Heart (tissue), 3 donors: ENCODE measurements around a stretch of chr2.

- RAMPAGE, long total RNA, 2 experiments = no peak in any of the 2 experiments
These were observed 110.4 kb upstream of the PKDCC start for GRCh38 chr2:41937361-41937968.

DNA sequence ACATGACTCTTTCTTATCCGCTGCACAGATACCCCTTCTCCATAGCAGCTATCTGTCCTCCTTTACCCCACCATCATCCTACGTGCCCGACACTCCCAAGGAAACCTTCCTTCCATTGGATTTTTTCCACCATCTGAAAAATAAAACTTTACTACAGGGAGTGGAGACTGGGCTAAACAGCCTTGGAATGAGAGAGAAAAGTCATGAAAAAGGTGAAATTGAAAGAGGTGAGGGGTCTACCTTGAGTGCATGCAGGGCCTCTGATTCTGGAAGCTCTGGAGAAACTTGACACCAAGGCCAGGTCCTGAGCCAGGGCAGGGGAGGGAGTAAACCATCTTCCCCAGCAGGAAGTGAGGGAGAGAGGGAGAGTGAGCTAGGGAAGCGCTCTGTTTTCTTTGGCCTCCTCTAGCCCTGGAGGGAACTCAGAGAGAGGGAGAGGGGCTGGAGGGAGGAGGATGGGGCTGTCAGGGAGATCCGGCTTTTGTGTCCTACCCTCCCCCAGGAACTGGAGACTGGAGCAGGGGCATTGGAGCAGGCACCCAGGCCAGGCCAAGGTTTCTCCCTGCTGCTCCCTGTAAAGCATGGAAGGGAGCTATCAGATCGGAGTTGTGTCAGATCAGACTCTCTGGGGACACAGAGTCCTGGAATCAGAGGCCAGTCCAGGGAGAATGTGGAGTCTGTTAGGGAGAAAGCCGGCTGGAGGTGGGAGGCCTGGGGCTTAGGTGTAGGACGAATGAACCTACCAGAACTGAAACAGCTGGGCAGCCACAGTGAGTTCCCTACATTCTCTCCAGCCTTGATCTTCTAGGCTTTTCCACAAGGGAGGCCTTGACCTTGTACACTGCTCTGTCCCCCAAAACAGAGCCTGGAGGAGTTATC lies 22.7 kb upstream of the PKDCC start:
- RAMPAGE, long total RNA, 2 experiments = no peak in any of the 2 experiments

DNA sequence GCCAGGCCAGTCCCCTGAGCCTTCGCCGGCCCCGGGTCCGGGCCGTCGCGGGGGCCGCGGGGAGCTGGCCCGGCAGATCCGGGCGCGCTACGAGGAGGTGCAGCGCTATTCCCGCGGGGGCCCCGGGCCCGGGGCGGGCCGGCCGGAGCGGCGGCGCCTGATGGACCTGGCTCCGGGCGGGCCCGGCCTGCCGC lies 377 bp downstream of the PKDCC start:
- RAMPAGE, long total RNA, 2 experiments = no peak in any of the 2 experiments

DNA sequence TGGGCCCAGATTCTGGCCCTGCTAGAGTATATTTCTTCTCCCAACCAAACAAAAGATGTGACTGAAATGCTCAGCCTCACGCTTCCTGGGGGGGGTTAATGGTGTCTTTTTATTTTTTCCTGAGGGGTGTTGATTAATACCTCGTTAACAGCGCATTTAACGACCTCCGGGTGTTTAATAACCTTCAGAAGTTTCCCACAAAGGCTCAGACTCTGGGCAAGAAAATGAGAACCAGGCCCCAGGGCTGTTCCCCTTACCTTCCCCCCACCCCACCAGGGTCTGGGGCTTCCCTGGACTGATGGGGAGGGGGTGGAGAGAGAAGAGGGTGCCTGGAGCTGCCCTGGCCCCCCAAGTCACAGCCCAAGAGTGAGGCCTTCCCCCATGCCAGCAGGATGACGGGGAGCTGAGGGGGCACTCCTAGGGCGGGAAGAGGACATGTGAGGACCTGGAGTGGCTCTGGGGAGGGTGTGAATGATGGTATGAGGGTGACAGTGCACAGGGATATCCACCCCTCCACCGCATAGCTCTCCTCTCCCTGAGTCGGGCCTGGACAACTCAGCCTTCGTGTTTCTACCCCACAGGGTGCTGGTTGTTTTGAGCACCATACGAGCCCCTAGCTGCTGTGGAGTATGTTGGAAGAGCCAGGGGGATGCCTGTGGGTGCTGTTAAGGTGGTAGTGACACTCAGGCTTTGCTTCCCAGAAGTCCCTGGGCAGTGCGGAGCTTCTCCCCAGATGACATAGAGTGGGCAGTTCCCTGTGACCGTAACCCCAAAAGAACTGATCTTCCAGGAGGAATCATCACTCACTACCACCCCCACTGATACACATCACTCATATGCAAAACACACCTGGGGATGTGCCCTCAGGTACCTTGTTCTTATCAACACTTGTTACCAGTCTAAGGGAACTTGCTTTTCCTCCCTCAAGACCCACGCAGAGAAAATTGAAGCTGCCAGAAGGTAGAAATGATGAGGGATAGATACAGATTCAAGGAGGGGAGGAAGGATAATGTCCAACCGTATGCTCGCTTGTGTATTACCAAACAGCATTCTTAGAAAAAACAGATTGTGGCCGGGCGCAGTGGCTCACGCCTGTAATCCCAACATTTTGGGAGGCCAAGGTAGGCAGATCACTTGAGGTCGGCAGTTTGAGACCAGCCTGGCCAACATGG lies 4.0 kb downstream of the PKDCC start:
- RAMPAGE, long total RNA, 2 experiments = no peak in any of the 2 experiments

DNA sequence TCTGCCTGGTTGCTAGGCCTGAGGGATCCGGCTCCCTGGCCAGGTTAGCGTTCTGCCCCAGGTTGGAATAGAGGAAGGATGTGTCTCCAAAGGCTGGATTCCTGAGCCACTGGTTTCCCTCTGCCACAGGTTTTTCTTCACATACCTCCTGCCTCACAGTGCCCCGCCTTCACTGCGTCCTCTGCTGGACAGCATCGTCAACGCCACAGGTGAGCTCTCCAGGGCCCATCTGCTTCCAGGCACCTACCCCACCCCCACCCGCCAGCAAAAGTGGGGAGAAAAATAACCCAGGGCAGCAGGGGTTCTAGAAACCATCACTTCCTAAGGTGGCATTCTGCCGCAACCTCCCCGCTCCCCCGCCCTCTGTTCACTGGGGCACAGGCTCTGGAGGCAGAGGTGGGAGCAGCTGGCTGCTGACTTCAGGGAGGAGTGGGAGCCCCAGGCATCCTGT lies 7.0 kb downstream of the PKDCC start:
- RAMPAGE, long total RNA, 2 experiments = no peak in any of the 2 experiments

DNA sequence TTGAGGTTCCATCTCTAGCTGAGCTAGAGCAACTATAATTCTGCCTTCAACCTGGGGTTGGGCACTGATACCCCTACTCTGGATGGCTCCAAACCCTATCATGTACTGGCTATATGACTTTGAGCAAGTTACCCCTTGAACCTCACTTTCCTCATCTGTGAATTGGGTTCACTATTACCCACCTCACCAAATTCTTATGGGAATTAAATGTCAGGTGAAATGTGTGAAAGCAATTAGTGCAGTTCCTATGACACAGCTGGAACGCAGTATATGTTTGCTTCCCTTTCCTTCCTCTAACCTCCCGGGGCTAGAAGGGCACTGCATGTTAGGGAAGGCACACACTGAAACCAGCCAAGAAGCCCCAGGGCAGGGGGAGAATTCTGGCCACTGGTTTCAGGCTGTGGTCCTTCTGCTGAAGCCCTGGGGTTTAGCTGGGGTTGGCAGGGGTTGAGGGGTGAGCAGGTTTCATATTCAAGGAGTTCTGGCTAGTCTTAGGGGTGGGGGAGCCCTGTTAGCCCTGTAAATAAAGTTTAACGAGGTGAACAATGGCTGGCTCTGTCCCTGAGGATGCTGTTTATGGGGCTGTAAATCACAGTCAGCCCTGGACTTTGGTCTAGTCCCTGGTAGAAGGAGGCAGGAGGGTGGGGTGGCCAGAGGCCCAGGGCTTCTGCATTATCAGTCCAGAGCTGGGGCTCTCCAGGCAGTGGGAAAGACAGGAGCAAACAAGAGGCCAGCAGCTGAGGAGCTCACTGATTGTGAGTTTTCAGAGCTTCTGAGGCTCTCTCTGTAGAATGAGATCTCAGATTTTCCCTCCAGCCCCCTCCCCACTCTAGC lies 8.0 kb downstream of the PKDCC start:
- RAMPAGE, long total RNA, 2 experiments = no peak in any of the 2 experiments

DNA sequence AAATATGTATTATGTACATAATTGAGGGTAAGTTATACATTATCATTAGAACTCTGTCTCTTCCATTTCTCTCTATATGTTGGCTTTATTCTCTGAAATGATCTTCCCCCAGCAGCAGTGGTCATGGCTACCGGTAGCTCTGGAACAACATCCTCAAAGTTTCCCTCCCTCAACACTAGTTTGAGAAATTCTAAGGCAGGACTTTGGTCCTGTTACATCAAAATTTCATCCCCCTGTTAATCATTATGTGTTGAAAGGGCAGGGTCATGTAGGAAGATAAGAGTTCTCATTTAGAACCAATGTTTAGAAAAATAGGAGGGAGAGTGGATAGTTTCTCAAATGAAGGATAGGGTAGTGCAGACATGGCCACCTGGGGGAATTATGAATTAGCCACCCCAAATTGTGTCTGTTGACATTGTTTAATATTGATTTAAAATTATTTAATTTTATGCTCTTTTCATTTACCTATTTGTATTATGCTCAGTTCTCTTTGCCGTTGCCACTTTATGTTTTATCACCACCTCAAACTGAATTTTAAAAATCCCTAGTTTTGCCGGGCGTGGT lies 22.2 kb downstream of the EML4 start:
- RAMPAGE, long total RNA, 2 experiments = no peak in any of the 2 experiments

GRCh38 chr2:42267140-42267768 lies 93.8 kb downstream of the COX7A2L start:
- RAMPAGE, long total RNA, 2 experiments = no peak in any of the 2 experiments

DNA sequence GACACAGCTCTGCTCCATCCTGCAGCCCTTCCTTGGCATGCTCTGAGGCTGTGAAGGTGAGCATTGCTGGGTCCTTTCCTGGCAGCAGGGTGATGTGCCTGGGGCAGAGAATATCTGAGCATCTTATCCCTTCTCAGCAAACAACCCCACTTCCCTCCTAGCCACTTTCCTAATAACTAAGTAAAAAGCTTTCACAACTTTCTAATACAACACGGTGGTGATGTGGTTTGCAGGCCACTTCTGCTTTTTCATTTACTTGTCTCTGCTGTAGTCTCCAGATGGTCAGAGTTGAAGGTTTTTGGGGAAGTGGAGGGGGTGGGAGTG lies 11.7 kb downstream of the OXER1 start:
- RAMPAGE, long total RNA, 2 experiments = no peak in any of the 2 experiments

DNA sequence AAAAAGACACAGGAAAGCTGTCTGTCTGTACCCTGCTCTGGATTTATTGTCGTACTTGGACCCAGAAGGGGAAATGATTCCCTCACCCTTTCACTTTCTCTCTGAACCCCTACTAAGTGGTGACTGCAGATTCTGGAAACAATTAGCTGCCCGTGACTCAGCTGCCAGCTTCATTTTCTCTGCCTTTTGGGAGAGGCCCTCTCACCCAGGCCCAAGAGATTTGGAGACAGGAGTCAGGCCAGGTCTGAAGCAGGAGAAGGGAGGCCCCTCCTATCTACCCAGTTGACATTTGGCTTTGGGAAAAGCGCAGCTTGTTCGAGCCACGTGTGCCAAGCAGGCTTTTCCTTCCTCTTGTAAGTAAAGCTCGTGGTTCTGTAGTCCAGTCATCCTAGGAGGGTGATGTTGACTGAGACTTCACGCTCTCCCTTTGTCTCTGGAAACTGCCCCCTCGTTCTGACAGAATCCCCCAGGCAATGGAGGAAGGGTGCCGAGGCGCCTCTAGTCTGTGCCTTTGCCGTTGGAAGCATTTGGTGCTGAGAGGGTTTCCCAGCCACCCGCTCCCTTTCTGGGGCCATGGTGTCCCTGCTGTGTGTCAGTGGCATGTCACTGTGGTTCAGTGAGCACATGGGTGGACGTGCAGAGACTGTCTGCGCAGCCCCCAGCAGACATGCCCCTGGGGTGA lies 8.6 kb downstream of the OXER1 start:
- RAMPAGE, long total RNA, 2 experiments = no peak in any of the 2 experiments

- RAMPAGE, long total RNA, 2 experiments = no peak in any of the 2 experiments
These were observed 969 bp upstream of the HAAO start for GRCh38 chr2:42793235-42793869.

GRCh38 chr2:42908365-42908939 lies 116.1 kb upstream of the HAAO start:
- RAMPAGE, long total RNA, 2 experiments = no peak in any of the 2 experiments

DNA sequence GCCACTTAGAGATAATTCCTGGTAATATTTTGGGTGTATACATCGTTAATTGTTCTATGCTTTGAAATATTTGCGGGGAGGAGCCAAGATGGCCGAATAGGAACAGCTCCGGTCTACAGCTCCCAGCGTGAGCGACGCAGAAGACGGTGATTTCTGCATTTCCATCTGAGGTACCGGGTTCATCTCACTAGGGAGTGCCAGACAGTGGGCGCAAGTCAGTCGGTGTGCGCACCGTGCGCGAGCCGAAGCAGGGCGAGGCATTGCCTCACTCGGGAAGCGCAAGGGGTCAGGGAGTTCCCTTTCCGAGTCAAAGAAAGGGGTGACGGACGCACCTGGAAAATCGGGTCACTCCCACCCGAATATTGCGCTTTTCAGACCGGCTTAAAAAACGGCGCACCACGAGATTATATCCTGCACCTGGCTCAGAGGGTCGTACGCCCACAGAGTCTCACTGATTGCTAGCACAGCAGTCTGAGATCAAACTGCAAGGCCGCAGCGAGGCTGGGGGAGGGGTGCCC lies 197.1 kb upstream of the HAAO start:
- RAMPAGE, long total RNA, 2 experiments = no peak in any of the 2 experiments

- RAMPAGE, long total RNA, 2 experiments = no peak in any of the 2 experiments
These were observed 215.5 kb downstream of the ZFP36L2 start for GRCh38 chr2:43010627-43011534.

- RAMPAGE, long total RNA, 2 experiments = no peak in any of the 2 experiments
These were observed 208.3 kb downstream of the ZFP36L2 start for GRCh38 chr2:43018034-43018658.

- RAMPAGE, long total RNA, 2 experiments = no peak in any of the 2 experiments
These were observed 151.3 kb downstream of the ZFP36L2 start for GRCh38 chr2:43074877-43075693.

DNA sequence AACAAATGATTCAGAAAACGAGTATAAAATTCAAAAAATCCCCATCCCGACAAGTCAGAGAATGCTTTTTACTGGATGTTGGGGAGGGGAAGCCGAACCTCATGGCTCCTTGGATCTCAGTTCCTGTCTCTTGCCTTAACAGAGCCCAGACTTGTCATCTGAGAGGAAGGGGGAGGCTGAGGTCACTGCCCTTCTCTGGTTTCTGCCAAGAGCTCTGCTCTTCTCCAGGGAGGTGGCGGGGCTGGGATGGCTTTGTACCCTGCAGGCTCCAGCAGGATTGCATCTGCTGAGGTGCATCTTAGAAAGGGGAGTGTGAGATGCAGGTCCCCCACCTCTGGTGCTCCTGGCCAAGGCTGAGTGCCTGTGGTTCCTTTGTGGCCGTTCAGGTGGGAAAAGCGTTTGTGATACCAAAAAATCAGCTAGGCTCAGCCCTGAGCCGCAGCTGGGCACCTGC lies 142.3 kb downstream of the ZFP36L2 start:
- RAMPAGE, long total RNA, 2 experiments = no peak in any of the 2 experiments

- RAMPAGE, long total RNA, 2 experiments = no peak in any of the 2 experiments
These were observed 120.3 kb downstream of the ZFP36L2 start for GRCh38 chr2:43105874-43106691.

- RAMPAGE, long total RNA, 2 experiments = no peak in any of the 2 experiments
These were observed 93.8 kb downstream of the ZFP36L2 start for GRCh38 chr2:43132296-43133225.

DNA sequence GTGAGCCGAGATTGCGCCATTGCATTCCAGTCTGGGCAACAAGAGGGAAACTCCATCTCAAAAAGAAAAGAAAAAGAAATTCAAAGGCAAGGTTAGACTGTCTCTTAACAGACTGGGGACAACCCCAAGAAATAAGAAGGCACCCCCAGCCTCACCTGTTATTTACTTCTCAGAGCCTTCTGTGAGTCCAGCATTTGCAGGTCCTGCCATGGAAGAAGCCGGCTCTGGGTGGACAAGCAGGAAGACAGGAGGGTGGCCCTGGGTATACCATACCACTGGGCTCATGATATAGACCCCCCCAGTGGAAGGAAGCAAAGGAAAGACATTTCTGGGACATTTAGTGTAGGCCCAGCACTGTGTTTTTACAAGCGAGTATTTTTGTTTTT lies 52.5 kb downstream of the ZFP36L2 start:
- RAMPAGE, long total RNA, 2 experiments = no peak in any of the 2 experiments